Tibial artery (tissue), 1 donor: ENCODE measurements around a stretch of chr13.

- PRO-cap = bidirectional peak, plus-strand start at chr13:106917190, minus-strand start at chr13:106917100
Observed at GRCh38 chr13:106916841-106917156, 348.9 kb upstream of the ARGLU1 start.

DNA sequence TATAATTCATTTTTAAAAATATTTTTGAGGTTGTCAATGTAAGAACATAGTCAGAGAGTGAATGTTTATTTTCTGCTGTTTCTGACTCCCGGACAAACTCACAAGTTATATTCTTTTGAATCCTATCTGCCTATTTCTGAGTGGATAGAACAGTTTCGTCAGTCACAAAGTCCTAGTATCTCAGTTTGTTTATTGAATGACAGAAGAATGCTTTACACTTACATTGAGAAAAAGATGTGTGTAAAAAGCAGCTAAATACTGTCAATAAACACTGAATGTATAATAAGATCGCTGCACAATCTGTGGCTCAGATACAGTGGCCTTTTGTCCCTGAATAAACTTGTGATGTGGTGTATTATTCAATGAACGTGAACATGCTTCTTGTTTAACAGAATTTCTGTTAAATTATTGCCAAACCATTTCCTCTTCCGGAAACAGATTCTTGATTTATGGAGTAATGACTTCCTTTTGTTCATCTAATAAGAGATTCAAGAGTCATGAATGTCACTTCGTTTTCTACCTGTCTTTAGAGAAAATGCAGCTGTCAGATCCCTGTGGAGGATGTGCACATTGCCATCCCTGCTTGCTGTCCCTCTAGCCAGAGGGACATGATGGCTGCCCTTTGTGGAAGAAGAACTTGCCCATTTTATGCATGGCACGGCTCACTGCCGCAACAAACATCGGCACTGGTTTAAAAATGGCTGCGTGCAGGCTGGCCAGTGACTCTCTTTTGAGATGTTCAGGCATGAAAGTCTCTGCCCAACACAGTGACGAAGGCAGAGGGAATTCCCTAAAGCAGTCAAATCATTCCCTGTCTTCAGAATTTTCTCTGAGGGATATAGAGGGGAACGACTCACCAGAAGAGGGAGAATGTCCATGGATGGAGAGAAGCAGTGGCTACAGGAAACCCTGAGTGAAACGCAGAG is 3.2 kb upstream of the TNFSF13B start:
- PRO-cap = no peak

- PRO-cap = no peak
Observed at GRCh38 chr13:108304323-108304662, 34.8 kb downstream of the TNFSF13B start.

DNA sequence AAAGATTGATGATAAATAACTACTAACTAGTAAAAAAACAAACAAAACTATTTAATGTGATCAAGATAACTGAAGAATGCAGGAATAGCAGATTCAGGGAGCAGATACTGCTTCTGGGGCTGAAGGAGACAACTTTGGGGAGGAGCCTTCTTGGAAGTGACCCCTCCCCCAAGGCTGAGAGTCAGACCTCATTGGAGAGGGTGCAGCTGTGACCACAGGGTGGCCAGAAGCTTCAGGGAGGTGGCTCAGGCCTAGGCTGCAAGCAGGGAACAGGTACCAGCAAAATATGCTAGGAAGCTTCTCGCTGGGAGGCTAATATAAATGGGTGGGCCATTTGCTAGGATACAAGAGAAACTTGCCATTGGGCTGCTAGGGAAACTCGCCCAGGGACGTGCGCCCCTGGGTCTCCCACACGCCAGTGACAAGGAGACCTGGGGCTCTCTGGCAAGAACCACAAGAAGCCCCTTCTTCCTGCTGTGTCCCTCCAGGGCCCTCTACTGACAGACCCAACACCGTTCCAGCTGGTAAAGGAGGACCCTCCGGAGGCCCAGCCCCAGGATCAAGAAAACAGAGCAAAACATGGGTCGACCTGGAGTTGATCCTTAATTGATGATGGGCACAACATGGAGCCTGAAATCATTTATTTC is 150.0 kb downstream of the MYO16 start:
- PRO-cap = no peak

GRCh38 chr13:108916181-108916848 is 286.9 kb downstream of the MYO16 start:
- PRO-cap = no peak

- PRO-cap = no peak
Observed at GRCh38 chr13:109154089-109155017, 524.9 kb downstream of the MYO16 start.

GRCh38 chr13:109266780-109267070 is 519.7 kb downstream of the IRS2 start:
- PRO-cap = no peak

- PRO-cap = no peak
Observed at GRCh38 chr13:109274571-109274874, 511.9 kb downstream of the IRS2 start.

- PRO-cap = no peak
Observed at GRCh38 chr13:109412362-109412652, 374.1 kb downstream of the IRS2 start.

DNA sequence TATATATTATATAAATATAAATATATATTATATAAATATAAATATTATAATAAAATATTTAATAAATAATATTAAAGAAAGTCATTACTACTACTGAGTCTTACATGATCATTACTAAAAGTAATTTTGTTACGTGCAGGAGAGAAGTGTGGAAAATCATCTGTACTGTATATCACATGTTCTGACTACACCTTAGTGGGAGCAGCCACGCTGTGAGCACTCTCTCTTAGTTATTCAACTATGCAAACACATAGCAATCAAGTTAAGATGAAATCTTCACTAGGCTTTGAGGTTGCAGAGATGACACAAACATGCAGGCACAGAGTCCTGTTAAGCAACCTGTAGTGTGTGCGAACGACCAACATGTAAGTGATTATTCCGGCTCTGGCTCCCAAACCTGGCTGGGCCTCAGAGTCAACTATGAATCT is 91.6 kb downstream of the IRS2 start:
- PRO-cap = no peak

GRCh38 chr13:109744359-109744908 is 41.9 kb downstream of the IRS2 start:
- PRO-cap = no peak

- PRO-cap = bidirectional peak, plus-strand start at chr13:110138726, minus-strand start at chr13:110138597
Observed at GRCh38 chr13:110138535-110138967, 168.4 kb downstream of the COL4A1 start.

GRCh38 chr13:110187739-110188138 is 119.2 kb downstream of the COL4A1 start:
- PRO-cap = no peak

- PRO-cap = no peak
Observed at GRCh38 chr13:110197387-110197784, 109.6 kb downstream of the COL4A1 start.

DNA sequence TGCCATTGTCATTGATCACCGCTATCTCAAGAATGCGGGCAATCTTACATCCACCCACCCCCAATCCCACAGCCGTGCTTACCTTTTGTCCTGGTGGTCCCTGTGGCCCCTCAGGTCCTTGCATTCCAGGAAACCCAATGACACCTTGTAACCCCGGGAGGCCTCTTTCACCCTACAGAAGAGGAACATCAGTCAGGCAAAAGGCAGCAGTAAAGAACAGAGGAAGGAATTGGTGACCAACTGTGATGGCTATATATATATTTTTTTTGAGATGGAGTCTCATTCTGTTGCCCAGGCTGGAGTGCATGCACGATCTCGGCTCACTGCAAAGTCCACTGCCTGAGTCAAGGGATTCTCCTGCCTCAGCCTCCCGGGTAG is 93.1 kb downstream of the COL4A1 start:
- PRO-cap = no peak

DNA sequence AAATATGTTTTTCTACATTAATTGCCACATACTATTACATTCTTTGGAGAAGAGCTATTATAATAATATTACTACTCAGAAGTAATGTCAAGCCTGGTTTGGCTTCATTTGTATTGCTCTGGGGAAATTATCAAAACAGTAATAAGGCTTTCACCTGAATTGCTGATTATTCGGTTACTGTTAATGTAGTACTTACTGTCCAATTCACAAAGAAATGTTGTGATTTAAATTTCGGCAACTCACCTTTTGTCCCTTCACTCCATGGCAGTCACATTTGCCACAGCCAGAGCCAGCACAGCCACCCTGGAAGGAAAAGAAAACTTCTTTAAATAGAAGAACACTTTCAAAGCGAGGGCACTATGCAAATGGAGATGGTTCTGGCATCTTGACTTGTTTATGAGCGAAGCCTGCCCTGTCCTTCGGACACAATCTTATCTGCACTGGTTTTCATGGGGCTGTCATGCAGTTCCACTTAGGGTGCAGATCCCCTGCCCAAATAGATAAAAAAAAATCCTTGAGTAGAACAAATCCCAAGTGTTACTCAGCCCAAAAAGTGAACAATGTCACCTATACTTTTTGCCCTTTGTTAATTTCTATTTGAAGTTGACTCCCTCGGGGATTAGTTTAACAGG is 64.4 kb downstream of the COL4A1 start:
- PRO-cap = no peak

GRCh38 chr13:110258706-110259248 is 48.2 kb downstream of the COL4A1 start:
- PRO-cap = no peak

- PRO-cap = no peak
Observed at GRCh38 chr13:110259285-110259716, 47.7 kb downstream of the COL4A1 start.

- PRO-cap = no peak
Observed at GRCh38 chr13:110306572-110306830, 456 bp downstream of the COL4A1 start.

GRCh38 chr13:110306831-110306928 is 277 bp downstream of the COL4A1 start:
- PRO-cap = no peak